ENCODE data around the genes MATK, DAPK3, EEF2 and SIRT6.

DNA sequence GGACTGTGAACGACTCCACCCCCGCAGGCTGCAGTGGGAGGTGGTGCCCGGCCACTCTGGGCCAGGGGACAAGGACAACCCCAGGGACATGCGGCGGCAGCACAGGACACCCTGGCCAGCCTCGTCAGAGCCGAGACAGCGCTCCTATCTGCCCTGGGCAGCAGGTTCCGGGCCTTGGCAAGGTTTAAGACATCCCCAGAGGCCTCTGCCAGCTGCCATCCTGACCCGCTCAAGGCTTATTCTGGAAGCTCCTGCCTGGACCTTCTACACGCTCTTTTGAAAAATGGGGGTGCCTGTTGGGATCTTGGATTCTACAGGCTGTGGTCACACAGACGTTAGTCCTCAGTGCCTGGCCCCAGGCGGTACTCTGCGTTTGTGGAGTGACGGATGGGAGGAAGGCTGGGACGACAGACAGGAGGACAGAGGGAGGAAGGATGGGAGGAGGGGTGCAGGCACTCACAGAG lies 19.9 kb upstream of the CACTIN start:
- PRO-cap, result no peak
- RAMPAGE, long total RNA, result no peak

GRCh38 chr19:3648192-3648812 lies 21.7 kb upstream of the CACTIN start:
- PRO-cap, result no peak
- RAMPAGE, long total RNA, result no peak

DNA sequence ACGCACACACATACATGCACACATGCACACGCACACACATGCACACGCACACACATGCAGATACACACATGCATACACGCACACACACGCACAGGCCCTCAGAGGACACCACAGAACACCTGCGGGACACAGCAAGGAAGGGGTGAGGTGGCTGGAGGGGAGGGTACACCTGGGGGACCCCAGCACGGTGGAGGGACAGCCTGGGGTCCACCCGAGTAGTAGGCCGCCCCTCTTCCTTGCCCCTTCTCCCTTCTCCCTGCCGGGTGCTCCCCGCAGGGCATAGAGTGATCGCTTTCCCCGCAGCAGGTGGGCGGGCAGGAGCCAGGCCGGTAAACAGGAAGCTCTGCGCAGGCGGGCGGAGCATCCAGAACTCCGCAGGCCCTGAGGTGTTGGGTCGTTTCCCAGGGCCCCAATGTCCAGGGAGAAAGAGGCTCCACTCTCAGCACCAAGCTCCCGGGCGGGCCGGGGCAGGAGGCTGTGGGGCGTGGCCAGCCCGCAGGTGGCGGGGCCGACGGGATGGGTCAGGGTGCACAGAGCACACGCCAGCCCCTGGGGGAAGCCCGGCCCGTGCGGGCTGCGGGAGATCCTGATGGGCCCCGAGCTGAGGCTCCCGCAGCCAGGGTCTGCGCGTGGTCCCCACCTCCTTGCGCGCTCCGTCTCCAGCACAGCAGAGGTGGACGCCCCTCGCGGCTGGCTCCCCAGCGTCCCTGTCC lies 12.6 kb downstream of the PIP5K1C start:
- PRO-cap, result no peak
- RAMPAGE, long total RNA, result no peak

DNA sequence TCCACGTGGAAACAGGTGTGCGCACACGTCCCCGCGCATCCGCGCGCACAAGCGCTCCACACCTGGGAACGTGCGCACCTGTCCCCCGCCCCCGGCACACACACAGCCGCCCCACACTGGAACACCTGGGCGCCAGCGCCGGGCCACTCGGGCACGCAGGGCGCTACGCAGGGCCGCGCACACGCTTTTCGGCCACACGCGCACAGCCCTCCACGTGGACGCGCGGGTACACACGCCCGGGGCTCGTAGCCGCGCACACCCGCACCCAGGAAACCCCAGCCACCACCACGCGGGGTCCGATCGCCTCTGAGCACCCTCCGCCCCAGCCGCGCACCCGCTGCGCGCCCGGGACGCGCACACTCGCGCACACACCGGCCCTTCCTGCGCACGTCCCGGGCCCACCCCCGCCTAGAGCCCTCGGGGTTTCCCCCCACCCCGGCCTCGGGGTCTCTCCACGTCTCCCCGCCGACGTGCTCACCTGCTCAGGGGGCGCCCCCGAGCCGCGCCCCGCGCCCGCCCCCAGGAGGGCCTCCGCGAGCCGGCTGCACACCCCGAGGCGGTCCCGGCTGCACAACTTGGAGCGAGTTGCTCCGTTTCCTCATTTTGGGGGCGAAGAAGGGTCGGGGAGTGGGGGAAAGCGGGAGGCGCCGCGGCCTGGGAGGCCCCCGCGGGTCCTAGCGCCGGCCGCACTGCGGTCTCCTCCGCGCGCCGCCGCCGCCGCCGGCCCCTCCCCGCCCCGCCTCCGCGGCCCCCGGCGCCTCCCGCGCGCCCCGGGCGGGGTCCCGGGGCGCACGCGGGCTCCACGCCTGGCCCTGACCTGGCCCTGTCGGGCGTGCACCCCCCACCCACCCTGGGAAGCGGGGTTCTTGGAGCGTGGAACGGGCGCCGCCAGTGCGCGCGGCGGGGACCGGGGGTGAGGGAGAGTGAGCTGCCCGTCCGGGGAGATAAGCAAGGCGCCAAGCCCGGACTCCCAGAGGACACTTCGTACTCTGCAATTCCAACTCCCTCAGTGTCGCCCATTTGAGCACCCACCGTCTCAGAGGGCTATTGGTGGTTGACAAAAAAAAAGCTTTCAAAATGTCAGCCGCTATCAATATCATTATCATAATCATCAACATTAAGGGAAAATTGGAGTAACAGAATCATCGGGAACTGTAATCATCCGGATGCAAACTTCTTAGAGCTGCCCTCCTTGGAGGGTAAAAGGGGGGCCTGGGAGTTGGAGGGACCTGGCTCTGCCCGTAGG lies at the start of gene MATK:
Gene MATK (minus strand): TSS at position 691 of the 1,246 bp plus-strand sequence.
- PRO-cap, result no peak
- RAMPAGE, long total RNA, result no peak

DNA sequence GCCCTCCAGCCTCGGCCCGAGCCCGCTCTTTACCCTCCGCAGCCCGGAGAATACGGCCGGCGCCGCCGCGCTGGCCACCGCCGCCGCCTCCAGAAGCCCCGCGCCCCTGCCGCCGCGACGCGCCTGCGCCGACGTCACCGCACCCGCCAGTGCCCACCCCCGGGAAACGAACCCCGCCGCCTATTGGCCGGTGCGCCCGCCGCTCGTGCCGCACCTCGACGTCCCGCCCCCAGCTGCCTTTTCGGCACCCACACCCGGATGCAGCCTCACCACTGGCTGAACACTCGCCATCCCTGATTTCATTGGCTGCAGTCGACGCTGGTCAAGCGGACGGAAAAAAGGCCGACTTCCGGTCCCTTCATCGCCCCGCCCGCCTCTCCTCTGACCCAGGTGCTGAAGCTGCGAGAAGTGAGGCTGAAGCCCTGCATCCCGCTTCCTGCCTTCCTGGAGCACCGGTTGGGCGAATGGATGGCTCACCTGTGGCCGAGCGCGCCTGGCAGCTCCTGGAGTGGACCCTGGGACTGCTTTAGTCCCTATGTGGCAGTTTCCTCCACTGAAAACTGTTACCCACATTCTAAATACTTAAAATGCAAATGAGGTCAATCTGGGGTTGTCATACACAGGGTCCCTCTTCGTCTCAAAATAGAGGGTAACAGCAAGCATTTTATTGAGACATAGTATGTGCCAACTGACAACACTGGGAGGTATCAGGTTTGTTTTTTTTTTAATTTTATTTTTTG lies at the start of gene DAPK3:
Gene DAPK3 (minus strand): TSS at position 111 of the 740 bp plus-strand sequence.
- PRO-cap, result unidirectional peak, minus-strand start at position 108 of the sequence
- RAMPAGE, long total RNA, result no peak

- PRO-cap, result no peak
- RAMPAGE, long total RNA, result no peak
These were observed 4.7 kb downstream of the EEF2 start for GRCh38 chr19:3980238-3981252.

- PRO-cap, result unidirectional peak, minus-strand start at chr19:3985463
- RAMPAGE, long total RNA, result start-site peak on the minus strand at chr19:3985441-3985464, 4,642 and 55 reads in 2 replicates
These were observed at the start of gene EEF2 for GRCh38 chr19:3984734-3985752. TSS of gene EEF2 (minus strand) at chr19:3985463.

GRCh38 chr19:3987727-3988370 lies 2.6 kb upstream of the EEF2 start:
- PRO-cap, result no peak
- RAMPAGE, long total RNA, result no peak

GRCh38 chr19:4009803-4010624 lies 2.5 kb downstream of the PIAS4 start:
- PRO-cap, result no peak
- RAMPAGE, long total RNA, result no peak

DNA sequence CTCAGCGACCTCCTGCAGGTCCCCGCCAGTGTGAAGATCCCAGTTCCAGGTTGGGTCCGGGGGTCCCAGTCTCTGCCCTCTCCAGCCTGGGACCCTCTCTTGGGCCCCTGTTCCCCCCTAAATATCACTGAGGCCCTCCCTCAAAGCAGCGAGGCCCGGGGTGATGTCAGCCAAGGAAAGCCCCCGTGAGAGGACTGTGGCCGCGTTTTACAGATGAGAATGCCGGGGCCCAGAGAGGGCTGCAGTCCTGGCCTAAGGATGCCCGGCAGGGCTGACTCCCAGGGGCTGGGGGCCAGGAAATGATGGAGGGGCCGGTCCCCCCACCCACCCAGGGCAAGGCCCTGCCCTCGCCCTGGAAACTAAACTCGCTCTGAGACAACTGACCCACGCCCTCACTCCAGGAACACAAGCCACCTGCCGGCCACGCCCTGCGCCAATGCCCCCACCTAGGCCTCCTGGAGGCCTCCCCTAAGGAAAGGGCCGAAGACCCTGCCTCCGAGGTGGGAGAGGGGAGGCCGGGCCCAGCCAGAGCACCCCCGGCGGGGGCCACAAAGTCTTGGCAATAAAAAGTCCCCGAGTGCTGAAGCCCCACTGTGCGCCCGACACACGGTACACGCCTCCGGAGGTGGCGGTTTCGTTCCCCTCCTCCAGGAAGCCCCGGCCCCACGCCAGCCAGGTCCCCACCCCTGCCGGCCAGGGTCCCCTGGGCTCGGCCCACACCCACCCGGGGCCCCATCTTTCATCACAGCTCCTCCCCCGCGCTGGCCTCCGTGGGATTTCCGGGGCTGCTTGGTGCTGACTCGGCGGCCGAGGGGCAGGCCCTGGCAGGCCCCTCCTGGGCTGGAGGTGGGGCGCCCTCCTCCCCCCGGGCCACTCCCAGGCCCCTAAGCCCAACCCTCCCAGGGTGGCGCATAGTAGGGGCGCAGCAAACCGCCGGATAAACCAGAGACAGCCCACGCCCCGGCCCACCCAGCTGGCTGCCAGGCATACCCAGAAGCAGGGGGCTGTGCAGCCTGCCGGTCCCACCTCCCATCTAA lies 7.1 kb downstream of the ZBTB7A start:
- PRO-cap, result no peak
- RAMPAGE, long total RNA, result no peak

DNA sequence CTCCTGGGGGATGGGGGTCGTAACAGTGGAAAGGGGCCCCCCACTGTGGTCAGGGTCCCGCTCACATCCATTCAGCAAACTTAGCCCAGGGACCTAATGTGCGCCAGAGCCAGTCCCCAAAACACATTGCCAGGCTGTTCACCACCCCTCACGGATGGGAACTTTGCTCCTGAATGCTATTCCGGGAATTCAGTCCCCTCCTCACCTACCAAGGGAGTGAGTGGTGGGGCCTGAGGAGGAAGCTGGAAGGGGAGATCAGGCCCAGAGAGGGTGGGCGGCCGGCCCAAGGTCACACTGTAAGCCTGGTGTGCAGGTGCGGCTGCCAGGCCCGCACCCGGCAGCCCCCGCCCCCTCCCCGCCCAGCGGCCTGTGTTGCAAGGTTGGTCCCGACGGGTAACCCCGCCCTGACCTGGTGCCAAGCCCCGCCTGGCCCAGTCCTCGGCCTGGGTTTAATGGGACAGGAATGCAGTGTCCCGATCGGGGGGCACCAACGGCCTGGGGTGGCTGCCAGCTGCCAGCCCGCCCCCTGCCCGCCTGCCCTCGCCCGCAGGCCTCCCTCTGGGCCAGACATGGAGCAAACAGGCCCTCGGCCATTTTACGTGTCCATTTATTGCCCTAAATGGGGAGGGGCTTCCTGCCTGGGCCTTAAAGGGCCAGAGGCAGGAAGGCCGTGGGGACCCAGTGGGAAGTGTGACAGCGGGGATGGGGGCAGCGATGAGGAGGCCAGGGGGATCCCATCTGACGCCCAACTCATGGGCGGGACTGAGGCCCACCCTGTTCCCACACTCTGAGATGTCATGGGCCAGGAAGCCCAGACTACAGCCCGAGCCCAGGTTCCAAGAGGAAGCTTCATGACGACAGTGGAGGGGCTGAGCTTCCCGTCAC lies 5.4 kb downstream of the ZBTB7A start:
- PRO-cap, result no peak
- RAMPAGE, long total RNA, result no peak

GRCh38 chr19:4063565-4064064 lies 3.1 kb downstream of the ZBTB7A start:
- PRO-cap, result no peak
- RAMPAGE, long total RNA, result no peak

DNA sequence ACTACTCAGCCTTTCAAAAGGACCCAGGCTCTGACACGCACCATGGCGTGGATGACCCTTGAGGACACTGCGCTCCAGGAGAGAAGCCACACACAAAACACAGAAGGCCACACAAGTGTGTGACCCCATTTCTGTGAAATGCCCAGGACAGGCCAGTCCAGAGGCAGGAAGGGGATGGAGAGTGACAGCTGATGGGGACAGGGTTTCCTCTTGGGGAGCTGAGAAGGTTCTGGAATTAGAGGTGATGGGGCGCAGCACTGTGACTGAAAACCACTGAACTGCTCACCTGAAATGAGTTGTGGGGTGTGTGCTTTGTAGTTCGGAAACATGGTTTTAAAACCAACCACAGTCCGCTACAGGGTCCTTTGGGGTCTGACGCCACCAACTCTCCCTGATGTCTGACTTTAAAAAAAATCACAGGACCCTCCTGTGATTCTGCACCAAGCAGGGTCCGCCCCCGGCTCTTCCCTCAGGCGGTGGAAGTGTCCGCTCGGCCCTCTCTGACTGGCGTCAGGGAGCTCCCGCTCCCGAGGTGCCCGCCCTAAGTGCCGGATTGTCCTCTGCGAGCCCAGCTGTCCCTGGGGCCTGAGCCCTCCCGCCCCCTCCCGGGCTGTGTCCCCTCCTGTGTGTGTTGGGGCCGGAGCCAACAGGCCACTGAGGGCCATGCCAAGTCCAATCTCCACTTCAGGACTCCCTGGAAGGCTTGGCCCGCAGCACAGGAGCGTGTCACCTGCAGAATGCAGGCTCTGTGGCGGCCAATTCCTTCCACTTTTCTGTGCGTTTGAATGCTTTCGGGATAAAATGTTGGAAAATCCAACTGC lies 25.6 kb downstream of the MAP2K2 start:
- PRO-cap, result no peak
- RAMPAGE, long total RNA, result no peak

- PRO-cap, result no peak
- RAMPAGE, long total RNA, result no peak
These were observed 20.8 kb downstream of the MAP2K2 start for GRCh38 chr19:4102880-4103754.

GRCh38 chr19:4110320-4110968 lies 13.5 kb downstream of the MAP2K2 start:
- PRO-cap, result no peak
- RAMPAGE, long total RNA, result no peak

DNA sequence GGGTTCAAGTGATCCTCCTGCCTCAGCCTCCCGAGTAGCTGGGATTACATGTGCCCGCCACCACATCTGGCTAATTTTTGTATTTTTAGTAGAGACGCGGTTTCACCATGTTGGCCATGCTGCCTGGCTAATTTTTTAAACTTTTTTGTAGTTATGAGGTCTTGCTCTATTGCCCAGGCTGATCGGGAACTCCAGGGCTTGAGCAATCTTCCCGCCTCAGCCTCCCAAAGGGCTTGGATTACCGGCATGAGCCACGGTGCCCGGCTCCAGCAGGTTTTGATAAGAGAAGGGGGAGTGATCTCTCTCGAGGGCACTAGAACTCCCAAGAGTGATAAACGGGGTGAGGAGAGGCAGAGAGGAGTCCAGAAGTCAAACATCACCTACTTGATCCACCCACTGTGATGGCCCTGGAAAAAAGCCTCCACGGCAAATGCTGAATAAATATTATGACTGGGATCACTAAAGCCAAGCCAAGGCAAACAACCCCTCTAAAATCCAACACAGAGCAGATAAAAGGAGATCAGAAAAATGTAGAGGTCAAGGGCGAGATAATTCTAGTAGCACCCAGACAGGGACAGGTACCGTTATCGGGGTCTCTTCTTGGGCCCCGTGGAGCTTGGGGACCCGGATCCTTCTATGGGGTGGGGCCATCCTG lies 4.0 kb upstream of the CREB3L3 start:
- PRO-cap, result no peak
- RAMPAGE, long total RNA, result no peak

DNA sequence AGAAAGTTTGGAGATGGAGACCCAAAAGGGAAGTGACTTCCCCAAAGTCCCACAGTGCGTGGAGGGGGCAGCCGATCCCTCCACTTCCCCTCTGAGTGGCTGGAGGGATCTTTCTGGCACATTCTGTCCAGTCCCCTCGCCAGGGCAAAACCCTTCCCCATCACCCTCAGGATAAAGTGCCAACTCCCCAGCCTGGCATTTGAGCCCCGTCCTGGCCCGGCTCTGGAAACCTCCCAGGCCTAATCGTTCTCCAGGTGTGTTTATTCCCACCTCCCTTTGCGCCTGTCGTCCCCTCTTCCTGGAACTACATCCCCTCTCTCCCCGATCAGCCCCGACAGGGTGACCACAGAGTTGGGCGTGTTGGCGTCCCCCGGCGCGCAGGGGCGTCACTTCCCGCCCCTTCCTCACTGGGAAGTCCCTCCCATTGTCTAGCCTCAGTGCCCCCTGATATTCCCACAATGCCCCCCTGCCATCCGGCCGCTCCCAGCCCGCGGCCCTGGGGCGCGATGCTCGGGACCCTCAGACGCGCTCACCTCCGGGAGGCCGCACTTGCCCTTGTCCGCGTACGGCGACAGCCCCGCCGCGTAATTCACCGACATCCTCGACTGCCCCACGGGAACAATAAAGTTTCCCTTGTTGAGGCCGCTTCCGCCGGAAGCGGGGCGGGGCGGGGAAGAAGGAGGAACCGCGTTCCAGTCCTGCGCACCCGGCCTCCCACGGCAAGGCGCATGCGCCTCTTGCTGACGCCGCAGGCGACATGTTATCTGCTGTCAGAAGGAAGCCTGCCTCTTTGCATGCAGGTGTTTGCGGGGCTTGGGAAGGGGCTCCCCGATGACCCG lies at the start of gene SIRT6:
Gene SIRT6 (minus strand): TSS at position 623 of the 839 bp plus-strand sequence.
- PRO-cap, result no peak
- RAMPAGE, long total RNA, result no peak

DNA sequence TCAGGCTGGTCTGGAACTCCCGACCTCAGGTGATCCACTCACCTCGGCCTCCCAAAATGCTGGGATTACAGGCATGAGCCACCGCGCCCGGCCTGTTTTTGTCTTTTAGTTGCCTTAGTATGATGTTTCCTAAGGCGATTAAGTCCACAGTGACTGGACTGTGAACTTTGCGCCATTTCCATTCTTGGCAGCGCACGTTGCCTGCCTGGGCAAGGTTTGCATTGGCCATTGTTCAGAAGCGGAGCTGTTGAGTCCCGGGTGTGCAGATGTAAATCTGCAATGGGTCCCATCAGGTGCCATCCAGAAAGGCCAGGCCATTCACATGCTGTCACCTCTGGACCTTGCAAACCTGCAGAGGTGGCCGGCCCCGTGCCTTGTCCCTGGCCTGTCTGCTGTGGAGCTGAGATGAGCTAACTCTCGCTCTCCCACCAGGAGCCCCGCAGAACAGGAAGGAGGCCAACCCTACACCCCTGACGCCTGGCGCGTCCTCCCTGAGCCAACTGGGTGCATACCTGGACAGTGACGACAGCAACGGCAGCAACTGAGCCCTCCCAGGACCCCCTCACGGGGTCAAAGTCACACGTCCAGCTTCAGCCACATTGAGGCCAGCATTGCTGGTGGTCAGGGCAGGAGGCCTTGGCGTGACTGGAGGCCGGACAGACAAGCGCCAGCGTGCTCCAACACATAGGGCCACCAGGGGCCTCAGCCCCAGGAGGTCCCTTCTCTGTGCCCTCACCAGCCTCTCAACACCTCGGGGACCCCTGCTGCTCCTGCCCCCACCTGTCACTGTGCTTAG lies 10.7 kb upstream of the SHD start:
- PRO-cap, result no peak
- RAMPAGE, long total RNA, result no peak

DNA sequence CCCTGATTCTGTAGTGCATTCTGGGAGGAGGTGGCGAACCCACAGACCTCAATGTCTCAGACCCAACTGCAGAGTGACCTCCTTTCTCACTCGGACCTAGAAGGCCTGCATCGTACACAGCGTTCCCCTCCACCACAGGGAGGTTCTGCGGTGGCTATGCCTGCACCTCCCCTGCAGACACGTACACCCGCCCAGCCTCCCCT lies 648 bp upstream of the FSD1 start:
- PRO-cap, result no peak
- RAMPAGE, long total RNA, result no peak

DNA sequence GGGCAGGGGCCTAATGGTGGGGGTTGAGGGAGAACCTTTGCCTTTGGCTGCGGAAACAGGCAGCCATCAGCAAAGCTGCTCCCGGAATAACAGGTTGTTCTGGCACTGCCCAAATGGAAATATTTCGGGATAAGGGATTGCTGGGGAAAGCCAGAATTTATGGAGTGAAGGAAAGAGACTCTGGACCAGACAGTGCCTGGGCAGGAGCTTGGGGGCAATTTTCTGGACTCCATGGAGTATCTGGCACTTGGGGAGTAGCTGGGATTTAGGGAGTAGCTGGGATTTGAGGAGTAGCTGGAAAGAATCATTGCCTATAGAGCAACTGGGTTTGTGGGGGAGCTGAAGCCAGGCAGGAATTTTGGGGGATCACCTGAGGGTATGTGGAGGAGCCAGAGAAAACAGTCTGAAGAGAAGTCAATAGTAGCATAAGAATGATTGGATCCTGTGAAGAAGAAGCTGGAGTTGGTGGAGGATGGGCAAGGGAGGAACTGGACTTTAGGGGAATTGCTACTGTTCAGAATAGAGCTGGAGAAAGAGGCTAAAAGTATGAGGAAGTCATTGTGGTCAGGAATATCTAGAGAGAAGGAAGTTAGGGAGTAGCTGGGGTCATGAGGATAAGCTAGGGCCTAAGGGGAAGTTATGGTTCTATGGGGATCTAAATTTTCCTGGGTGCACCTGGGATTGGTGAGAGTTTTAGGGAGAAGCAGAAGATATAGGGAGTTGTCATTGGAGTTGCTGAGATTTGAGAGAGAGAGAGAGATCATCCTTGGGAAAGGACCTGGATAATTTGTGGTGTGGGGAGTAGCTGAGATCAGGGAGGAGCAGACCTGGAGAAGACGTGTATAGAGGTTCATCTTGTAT lies 14.8 kb downstream of the FSD1 start:
- PRO-cap, result no peak
- RAMPAGE, long total RNA, result no peak